Vermiform appendix (tissue), 1 donor: Measurements from ENCODE around the genes MEGF10 and P4HA2.

DNA sequence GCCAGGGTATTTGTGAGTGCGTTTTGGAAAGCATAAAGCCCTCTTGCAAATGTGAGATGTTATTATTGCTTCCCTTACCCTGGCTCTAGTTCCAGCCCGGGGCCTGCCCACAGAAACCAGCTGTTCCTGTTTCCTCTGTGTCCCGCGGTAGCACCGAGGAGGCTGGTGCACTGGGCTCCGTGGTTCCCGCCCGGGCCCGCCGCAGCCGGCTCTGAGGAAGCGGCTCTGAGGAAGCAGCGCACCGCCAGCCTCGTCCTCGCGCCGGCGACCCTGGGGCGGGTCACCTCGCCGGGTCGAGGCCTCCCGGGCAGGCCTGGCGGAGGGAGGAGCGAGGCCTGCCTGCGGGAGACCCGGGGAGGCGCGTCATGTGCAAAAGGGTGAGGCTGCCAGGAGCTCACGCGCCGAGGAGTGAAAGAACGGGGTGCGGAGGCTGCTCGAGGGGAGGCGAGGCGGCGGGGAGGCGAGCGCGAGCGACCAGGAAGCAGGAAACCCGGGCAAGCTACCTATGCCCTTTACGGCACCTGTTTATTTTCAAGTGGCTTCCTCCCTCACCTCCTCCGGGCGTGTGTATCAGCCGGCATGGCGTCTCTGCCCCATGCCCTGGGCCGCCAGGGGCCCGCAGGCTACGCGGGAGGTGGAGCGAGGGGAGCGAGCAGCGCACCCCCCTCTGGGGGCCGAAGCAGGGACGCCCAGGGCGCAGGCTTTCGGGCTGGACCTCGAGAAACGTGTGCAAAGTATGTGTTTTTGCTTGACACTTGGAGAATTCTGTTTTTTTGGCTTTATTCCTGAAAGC, 61.2 kb upstream of the MEGF10 start:
- PRO-cap, result bidirectional peak, plus-strand start at position 214 of the sequence, minus-strand start at position 213 of the sequence; bidirectional peak, plus-strand start at position 560 of the sequence, minus-strand start at position 590 of the sequence; unidirectional peak, minus-strand start at position 679 of the sequence

DNA sequence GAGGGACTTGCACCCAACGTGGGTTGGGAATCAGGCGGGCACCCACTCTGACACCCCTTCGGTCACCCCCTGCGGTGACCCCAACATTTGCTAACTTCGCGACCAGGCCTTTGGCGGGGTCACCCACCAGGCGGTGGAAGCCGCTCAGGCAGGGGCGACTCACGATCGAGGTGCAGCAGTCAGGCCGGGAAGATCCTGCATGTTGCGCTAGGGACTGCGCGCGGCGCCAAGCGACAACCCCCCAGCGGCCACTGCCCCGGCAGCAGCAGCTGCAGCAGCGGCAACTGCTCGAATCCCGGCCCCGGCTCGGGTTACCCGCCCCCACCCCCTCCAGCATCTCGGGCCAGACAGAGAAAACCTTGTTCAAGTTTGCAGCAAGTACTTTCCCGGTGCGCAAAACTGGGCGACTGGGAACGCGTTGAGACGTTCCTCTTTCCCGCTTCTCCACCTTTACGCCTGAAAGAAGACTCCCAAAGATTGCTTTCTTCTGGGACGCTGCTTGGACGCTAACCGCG, at the start of gene MEGF10:
Gene MEGF10, plus strand, starts transcription at position 346 of the 515 bp plus-strand sequence.
- PRO-cap, result no peak

DNA sequence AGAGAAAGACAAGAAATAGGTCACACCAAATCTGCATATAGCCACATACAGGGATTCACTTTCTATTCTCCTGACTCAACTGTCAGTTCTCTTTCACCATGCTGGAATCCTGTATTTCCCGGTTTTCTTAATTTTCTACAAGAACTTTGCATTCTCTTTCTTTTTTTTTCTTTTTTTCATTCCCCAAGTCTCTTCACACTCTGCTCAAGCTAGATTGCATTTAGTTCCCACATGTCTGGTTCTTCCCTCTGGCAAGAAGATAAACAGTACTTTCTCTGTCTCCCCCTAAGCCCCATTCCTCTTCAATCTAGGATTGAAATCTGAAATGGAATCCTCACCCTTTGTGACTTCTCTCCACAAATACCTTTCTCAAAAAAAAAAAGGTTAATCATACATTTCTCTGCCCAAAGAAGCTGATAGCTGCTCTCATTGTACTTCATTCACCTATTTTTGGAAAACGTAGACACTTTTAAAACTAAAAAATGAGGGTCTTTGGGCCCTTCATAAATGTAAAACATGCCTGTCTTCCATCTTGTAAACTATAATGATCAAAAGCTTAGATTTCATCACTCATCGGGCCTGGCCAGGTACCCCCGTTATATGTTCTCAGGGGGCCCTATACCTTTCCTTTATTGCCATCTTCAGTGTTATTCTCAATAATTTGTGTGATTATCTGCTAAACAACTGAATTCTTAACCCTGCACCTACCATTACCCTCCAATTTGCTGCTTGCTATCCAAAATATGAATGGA, 64.0 kb upstream of the SLC12A2 start:
- PRO-cap, result no peak

DNA sequence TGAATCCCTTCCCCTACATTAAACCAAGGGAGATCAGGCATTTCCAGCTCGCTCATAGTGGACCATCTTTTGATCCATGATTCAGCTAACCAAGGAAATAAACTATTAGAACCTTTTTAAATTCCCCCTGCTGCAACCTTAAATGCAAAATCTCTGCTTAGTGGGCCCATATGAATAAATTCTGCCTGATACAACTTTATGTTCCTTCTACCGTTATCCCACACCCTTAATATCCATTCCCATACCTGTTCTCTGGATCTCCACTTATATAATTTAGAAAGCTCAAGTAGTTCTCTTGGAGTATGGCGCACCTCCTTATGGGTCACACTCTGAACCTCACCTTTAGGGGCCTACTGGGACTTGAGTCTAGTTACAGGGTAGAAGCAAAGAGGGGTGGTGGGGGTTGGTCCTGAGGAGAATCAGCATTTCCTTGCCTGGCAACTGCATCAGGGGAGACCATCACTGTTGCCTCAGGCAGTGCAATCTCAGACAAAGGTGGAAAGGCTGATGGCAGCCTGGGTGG, 96.1 kb upstream of the FBN2 start:
- PRO-cap, result no peak

DNA sequence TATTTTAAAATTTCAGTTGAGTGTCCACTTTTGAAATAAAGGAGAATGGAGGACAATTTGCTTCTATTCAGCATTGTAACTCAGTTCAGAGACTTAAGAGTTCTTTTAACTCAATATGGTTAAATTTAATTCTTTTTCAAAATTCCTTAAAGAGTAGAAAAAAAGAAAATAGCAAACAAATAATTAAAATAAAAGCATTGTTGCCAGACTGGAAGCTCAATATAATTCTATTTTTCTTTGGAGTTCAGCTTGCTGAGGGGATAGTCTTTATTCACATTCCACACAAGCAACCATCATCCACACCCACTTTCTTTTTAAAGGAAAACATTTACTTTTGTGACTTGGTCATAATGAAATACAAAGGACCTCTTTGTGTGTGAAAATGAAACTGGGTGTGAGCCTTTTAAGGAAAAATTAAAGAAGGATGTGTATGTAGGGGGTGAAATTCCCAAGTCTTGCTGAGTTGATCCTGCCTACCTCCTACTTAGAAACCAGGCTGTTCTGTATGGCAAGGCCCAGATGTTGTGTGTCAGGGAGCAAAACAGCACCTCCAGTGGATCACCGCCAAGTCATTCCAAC, 198.3 kb upstream of the FBN2 start:
- PRO-cap, result no peak

- PRO-cap, result no peak
Measured at GRCh38 chr5:129922761-129923822, 18.8 kb downstream of the CHSY3 start.

DNA sequence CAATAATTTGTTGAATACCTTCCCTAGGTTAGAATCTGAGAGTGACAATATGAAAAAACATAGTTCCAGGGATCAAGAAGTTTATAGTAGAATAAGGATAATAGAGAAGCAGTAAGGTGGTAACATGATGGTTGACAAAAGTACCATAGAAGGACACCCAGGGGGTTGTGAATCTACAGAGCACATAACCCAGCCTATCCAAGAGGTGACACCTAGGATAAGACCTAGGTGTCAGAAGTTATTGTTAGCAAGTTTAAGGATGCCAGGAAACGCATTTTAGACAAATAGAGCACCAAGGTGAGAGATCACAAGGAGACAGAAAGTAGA, 86.4 kb downstream of the CHSY3 start:
- PRO-cap, result no peak

DNA sequence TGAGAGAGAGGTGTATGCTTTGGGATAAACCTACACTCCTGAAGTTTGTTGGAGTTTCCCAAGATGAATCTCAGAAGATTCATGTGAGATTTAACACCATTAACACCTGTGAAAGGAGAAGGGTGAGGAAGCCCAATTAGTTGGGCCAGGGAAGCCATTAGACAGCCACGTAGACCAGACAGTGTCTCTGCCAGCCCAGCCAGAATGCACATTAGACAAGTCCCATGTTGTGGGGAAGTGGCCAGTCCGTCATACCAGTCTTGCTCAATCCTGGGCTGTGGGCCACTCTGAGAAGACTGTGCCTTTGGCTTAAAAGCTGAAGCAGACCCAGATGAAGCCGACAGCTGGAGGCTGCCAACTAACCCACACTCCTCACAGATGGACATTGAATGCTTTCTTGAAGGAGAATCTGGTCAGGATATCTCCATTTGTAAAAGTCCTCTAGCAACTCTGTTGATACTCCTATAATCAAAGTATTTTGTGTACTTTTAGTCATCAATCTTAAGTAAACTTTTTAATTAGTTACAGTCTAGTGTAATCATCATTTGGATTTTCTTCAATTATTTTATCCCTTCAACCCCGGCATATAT, 128.6 kb downstream of the CHSY3 start:
- PRO-cap, result no peak

DNA sequence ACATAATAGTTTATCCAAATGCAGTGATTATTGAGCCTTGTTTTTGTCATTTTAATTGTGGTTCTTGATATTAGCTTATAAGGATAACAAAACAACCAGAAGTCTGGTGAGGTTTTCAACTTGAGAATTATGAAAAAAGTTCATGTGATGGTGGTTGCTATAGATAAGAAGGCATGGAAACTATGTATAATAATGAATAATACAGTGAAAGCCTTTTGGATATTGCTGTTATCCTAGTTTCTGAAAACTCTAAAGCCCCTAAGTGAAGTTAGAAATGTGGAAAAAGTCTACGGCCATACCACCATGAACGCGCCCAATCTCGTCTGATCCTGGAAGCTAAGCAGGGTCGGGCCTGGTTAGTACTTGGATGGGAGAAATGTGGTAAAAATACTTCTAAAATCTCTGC, 209.9 kb downstream of the CHSY3 start:
- PRO-cap, result no peak

- PRO-cap, result no peak
Measured at GRCh38 chr5:131303419-131303937, 39.6 kb downstream of the CDC42SE2 start.

- PRO-cap, result no peak
Measured at GRCh38 chr5:131345272-131345626, 81.4 kb downstream of the CDC42SE2 start.

GRCh38 chr5:131372996-131373709, 109.3 kb downstream of the CDC42SE2 start:
- PRO-cap, result bidirectional peak, plus-strand start at chr5:131373583, minus-strand start at chr5:131373448

DNA sequence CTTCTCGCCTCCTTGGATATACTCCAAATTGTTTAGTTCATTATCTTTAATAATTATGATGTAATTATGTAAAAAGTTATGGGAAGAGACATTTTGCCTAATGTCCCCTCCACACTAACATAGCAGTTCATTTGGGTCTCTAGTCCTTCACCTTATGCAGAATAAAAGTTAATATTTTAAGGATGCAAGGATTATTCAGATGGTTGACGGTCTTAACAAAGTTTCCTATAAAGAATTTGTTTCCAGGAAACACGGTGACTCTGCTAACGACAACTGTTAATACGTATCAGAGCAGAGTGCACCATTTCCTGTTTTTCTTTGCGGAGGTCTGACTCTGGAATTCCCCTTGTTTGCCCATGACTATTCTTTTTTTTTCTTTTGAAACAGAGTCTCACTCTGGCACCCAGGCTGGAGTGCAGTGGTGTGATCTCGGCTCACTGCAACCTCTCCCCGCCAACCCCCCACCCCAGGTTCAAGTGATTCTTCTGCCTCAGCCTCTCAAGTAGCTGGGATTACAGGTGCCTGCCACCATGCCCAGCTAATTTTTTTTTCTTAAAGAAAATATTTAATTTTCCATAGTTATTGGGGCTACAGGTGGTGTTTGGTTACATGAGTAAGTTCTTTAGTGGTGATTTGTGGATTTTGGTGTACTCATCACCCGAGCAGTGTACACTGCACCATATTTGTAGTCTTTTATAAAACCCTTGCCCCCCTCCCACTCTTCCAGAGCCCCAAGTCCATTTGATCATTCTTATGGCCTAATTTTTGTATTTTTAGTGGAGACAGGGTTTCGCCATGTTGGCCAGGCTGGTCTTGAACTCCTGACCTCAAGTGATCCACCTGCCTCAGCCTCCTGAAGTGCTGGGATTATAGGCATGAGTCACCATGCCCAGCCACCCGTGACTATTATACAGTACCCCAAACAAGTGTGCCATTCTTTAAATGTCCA, 116.0 kb downstream of the CDC42SE2 start:
- PRO-cap, result bidirectional peak, plus-strand start at position 445 of the sequence, minus-strand start at position 163 of the sequence

- PRO-cap, result no peak
Measured at GRCh38 chr5:131386619-131387076, 122.8 kb downstream of the CDC42SE2 start.

DNA sequence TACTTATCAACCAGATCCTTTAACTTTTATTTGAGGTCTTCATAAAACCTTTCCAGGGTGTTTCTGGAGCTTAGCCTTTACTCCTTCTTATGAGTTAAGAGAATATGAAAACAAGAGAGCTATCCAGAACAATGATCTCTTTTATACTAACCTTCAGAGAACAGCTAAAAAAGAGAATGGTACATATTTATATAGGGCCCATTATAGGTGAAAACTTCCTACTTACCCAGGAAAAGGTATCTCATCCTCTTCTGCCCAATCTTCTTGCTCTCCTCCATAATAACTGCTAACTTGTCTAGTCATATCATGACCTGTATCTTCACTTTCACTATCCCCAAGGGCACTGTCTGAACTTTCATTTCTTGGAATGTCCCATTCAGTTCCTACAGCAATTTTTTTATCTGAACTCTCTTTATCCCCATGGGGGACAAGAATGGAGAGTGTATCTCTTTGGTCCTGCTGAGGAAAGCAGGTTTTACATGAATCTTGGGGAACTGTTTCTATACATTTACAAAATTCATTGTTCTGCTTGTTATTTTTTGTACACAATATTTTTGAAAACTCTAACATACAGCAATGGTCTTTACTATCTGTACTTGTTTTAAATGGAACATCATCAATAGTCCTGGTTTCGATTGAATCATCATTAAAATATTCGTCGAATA, 36.4 kb upstream of the RAPGEF6 start:
- PRO-cap, result no peak

GRCh38 chr5:131702812-131703722, 68.0 kb upstream of the RAPGEF6 start:
- PRO-cap, result no peak

- PRO-cap, result no peak
Measured at GRCh38 chr5:131711870-131712756, 77.1 kb upstream of the RAPGEF6 start.

DNA sequence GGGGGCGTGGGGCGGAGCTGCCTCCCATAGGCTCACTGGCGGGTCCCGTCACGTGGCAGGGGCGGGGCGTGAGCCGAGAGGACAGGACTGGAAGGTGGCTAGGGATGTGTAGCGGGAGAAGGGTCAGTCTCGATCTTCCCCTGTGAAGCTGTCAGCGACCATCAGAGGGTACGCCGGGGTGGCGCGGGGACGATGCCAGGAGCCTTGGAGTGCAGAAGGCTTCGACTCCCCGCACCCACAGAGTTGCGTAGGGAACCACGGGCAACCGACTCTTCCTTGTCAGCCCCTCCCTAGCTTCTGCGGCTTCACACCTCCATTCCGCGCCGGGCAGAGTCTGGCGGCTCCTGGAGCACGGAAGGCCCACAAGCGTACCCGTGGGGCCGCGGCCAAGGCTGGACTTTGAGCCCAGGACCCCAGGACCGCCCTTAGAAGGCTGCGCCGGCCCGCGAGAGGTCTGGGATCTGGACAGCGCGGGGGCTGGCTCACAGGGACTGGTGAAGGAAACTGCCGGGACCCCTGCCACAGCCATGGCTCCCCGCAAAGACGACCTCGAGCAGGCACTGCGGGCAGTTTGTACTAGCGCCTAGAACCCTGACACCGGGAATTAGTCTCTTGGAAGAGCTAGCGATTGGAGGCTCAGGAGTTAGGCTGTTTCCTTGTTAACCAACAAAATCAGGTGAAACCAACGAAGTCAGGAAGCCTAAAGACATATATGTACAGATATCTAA, 485 bp upstream of the FNIP1 start:
- PRO-cap, result bidirectional peak, plus-strand start at position 126 of the sequence, minus-strand start outside the sequence

- PRO-cap, result no peak
Measured at GRCh38 chr5:132001522-132002689, 9.6 kb downstream of the ACSL6 start.

- PRO-cap, result bidirectional peak, plus-strand start at chr5:132227905, minus-strand start at chr5:132227807
Measured at GRCh38 chr5:132227709-132228493, at the start of gene P4HA2. Gene P4HA2, minus strand, starts transcription at chr5:132227853.